Hair follicle dermal papilla cell (primary cell): ENCODE measurements around a stretch of chr12.

DNA sequence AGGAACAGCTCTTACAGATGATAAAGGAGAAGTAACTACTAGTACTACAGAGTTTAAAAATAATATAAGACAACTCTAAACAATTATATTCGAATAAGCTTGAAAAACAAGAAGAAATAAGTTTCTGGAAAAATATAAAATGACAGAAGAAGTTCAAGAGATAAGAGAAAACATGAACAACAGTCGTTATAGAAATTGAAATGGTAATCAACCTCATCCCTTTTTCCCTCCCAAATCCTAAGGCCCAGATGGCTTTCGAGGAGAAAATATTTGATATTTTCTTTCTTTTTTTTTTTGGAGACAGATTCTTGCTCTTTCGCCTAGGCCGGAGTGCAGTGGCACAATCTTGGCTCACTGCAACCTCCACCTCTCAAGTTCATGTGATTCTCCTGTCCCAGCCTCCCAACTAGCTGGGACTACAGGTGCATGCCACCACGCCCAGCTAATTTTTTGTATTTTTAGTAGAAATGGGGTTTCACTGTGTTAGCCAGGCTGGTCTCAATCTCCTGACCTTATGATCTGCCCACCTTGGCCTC lies 133.8 kb downstream of the ERC1 start:
- CAGE, long polyA plus RNA, result no peak

DNA sequence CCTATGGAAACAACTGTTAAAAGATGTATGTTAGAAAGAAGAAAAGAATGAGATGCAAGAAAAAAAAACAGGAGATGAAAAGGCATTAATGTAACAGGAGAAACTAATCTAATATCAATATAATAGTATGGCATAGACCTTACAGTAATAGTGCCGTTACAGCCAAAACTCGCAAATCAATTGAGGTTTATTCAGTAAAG lies 138.7 kb downstream of the ERC1 start:
- CAGE, long polyA plus RNA, result no peak

GRCh38 chr12:1189512-1190176 lies 198.6 kb downstream of the ERC1 start:
- CAGE, long polyA plus RNA, result no peak

GRCh38 chr12:1375035-1375631 lies 219.2 kb downstream of the FBXL14 start:
- CAGE, long polyA plus RNA, result no peak

DNA sequence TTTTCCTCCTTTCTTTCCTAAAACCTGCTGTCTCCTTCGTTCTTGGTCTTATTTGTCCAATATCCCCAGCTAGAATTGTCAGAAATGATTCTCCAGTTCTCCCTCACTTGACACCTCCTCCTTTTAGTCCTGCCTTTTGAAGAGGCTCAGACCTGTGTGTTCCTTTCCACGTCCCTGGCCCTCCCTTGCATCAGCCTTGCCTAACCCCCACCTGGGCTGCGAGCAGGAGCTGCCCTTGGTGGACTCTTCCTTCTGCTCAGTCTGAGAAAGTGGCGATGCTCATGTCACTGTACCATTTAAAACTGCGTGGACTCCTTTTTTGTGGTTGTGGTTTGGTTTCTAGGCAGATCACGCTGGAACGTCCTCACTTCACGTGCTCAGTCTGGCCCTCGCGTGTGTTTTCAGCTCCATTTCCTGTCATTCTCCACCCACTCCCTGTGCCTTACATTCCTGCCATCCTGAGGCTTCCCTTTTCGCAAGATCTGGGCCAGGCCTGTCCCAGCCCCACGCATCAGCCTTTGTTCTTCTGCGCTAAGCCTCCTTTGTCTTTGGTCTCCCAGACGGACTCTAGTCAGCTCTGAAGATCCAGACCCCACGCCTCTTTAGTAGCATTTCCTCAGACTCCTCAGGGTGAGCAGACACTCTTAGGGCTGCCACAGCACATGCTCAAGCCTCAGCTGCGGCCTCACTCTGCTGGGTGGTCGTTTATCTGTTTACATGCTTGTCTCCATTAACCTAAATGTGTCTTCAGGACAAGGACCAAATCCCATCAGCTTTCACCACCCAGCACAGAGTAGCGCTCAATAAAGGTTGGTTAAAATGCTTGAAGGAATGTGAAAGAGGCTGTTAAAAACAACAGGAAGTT lies 105.4 kb downstream of the FBXL14 start:
- CAGE, long polyA plus RNA, result no peak

DNA sequence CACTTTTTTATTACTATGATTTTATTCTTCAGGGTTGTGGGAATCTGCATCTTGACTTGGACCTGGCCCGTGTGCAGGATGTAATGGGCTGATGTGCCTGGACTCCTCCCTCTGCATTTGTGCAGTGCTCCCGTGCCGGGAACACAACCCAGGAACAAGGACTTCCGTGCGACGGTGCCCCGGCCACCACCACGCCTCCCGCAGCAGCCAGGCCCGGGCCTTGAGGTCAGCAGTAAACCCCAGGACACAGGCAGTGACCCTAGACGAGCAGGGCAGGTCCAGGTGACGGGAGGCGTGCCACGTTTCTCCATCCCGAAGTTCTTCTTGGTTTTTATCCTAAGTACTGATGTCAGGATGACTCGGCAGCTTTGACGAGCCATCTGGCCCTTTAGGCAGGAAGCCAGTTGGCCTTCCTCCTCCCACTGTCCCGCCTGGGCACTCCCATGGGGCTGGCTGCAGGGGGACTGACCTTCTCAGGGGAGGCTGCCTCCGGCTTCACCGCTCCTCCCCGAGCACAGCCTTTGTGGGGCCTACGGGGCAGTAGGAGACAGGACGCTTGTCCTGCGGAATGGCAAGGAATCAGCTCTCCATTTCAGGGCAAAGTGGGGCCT lies 94.3 kb downstream of the FBXL14 start:
- CAGE, long polyA plus RNA, result no peak

- CAGE, long polyA plus RNA, result no peak
Measured at GRCh38 chr12:1634115-1634706, 5.2 kb downstream of the WNT5B start.

GRCh38 chr12:1662557-1663585 lies 28.0 kb upstream of the ADIPOR2 start:
- CAGE, long polyA plus RNA, result no peak

GRCh38 chr12:1668176-1668375 lies 22.8 kb upstream of the ADIPOR2 start:
- CAGE, long polyA plus RNA, result no peak

DNA sequence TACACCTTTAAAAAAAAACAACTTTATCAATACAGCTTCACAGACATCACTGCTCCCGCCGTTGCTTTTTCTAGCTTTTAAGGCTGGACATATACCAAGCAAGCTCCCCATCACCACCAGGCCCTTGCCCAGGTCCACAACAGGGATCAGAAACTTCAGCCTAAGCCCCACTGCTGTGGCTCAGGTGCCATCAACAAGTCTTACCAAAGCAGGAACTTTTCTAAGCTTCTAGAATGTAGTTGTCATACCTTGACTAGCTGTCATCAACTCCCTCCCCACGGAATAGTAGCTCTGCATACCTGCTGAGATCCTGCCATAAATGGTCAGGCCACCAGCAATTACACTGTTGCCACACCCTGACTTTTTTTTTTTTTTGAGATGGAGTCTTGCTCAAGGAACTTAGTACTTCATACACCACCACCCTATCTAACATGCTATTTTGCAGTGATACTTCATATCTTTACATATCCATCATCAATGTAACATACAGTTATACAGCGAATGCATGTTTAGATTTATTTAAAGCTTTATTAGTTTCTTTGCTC lies 19.9 kb upstream of the ADIPOR2 start:
- CAGE, long polyA plus RNA, result no peak

- CAGE, long polyA plus RNA, result no peak
Measured at GRCh38 chr12:1711696-1711945, 20.8 kb downstream of the ADIPOR2 start.

GRCh38 chr12:1754038-1754665 lies 63.3 kb downstream of the ADIPOR2 start:
- CAGE, long polyA plus RNA, result no peak

DNA sequence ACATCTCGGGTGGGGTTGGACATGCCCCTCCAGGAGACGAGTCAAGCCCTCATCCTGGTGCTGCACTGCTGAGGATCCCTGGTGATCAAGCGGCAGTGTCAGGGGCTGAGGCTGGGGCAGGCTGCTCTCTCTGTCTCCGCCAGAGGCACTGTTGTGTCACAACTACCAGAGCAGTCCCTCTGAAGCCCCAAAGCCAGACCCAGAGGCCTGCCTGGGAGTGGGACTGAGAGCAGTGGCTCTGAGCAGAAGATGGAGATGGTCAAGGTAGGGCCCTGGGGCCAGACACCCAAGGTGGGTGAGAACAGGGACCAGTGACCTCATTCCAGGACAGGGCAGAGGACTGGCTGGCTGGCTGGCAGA lies 19.7 kb upstream of the LRTM2 start:
- CAGE, long polyA plus RNA, result no peak

DNA sequence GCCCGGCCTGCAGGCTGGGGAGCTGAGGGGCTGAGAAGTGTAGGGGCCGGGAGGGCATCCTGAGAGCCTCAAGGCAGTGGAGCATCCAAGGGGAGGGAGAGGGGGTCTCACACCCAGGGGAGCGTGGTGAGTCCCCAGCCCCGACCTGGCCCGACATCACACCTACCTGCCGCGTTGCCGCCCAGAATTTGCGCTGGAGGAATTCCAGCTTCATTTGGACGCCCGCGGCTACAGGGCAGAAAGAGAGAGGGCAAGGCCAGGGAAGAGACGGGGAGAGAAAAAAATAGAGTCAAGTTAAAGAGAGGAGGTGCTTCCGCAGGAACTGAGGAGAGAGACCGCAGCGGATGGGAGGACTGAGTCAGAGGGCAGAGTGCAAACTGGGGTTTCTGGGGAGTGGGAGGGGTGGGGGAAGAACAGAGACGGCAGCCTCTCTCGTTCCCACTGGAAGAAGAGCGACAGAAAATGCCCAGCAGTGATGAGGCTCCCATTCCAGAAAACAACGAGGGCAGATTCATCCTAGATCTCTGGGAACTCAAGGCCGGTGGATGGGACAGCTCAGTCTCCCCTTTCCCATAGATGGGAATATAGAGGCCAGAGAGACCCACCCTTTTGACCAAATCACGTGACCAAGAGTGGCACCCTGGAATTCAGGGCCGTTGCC lies 8.7 kb upstream of the LRTM2 start:
- CAGE, long polyA plus RNA, result no peak

DNA sequence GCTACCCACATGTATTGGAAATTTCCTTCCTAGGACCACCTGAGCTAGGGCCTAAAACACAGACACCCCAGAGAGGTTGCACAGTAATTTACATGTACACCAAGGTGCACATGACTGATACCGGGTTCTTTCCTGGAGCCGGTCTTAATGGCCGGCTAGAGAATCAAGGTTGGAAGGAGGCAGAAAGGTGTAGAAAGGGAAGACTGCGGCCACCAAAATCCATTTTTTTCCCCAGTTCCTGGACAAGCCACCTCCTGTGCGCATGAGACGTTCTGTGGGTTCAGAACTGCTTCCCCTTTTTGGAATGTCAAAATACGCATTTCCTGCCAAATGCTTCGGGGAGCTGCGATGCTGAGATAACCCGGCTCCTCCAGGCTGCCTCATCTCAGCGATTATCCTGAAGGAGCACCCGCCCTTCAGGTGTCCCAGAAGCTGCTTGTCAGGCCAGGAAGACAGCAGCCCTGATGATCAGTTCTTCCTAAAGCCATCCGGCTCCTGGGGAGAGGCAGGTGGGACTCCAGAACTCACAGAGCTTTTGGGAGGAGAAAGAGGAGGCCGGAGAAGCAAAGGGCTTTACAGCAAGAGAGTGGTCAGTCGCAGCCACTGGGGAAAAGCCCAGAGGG lies 820 bp downstream of the CACNA2D4 start:
- CAGE, long polyA plus RNA, result no peak

GRCh38 chr12:1921961-1922448 lies 3.6 kb upstream of the CACNA2D4 start:
- CAGE, long polyA plus RNA, result no peak

DNA sequence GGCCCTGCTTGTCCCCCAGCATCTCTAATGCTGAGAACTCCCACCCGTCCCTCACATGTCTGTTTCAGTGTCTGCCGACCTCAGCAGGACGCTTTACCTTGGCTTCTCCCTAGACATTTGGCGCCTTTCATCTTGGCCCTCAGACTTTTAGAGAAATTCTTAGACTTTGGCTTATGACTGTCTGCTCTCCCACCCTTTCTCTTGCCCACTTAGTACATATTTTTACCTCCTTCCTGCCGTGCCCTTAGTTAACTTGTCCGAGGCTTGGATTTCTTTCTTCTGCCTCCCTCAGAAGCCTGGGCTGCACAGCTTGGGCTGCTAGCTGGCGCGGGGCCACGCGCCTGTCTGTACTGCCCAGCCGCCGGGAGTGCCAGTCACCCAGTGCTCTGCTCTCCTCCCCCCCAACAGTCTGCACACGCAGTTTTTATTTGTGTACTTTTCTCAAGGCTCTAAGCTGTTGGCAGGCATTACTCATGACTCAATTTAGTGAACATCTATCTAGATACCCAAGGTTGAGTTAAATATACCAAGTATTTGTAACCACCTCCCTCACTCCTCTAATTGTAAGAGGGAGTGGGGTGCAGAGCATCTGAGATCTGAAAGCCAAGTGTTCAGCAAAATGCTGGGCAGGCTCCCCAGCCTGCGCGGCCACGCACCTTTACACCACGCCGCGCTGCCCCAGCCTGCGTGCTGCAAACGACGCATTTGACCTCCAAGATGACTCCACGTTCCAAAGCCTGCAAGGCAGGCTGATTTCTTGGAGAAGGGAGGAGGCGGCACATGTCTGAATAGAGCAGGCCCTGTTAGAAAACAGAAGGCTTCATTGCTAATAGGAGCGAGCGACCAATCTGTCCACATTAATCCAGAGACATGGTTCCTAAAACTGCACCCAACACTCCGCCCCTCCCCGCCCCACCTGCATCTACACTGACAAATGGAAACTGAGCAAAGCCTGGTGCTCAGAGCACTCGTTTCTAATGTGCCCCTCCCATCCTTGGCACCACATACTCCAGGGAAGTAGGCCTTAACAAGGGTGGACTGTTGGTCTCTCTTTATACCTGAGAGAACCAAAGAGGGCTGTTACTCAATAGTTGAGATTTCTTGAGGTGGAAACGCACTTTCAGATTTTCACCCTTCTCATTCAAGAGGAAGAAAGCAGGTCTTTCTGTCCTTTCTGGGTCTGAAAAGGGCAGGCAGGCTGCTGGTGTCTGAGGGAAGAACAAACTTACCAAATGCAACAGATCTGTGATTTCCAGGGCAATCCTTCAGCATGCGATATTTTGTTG lies 18.2 kb upstream of the CACNA2D4 start:
- CAGE, long polyA plus RNA, result no peak

DNA sequence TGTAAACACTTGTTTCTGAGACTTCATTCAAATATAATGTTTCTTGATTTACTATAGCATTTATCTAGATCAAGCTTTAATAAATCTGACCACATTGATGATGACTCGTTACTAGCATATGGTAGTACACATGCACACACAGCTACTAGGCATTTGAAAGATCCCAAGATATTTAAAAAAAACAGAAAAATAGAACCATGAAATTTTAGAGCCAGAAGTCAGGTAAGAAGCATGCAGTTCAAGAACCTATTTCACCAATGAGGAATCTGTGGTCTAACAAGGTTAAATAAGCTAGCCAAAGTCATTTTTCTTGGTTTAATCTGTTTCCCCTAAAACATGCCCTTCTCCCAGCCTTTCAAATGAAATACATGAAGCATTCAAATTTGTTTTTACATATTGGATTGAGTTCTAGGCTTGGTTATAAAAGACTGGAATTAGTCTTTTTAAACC lies 31.9 kb downstream of the DCP1B start:
- CAGE, long polyA plus RNA, result no peak

- CAGE, long polyA plus RNA, result no peak
Measured at GRCh38 chr12:2027235-2027737, 23.0 kb upstream of the DCP1B start.

GRCh38 chr12:2084361-2085050 lies 31.7 kb downstream of the CACNA1C start:
- CAGE, long polyA plus RNA, result no peak